Right common carotid artery plus branches (tissue), 1 donor: Measurements from ENCODE around the genes CENPK and ERBIN.

GRCh38 chr5:61620722-61621652 lies 288.9 kb downstream of the ZSWIM6 start:
- PRO-cap, result bidirectional peak, plus-strand start at chr5:61621426, minus-strand start at chr5:61621316

- PRO-cap, result no peak
Measured at GRCh38 chr5:61667513-61668055, 335.5 kb downstream of the ZSWIM6 start.

DNA sequence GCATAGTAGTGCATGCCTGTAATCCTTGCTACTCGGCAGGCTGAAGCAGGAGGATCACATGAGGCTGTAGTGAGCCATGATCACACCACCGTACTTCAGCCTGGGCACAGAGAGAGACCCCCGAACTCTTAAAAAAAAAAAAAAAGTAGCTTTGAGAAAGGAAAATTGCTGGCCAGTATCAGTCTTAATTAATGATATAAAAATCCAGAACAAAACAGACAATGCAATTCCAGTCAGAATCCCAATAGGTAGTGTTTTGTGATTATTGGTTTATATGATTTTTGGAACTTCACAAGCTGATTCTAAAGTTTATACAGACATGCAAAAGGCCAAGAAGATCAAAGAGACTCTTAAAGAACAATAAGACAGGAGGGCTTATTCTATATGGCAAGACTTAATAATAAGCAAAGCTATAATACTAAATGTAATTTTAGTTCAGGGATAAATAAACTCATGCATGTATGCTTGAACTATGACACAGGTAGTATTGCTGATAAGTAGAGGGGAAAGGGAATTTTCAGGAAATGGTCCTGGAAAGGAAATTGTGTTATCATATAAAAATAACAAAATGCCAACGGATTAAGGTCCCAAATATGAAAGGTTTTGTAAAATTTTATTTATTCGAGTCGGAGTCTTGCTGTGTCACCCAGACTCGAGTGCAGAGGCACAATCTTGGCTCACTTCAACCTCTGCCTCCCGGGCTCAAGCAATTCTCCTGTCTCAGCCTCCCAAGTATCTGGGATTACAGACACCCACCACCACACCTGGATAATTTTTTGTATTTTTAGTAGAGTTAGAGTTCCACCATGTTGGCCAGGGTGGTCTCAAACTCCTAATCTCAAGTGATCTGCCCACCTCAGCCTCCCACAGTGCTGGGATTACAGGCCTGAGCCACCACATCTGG lies 31.9 kb downstream of the KIF2A start:
- PRO-cap, result no peak

DNA sequence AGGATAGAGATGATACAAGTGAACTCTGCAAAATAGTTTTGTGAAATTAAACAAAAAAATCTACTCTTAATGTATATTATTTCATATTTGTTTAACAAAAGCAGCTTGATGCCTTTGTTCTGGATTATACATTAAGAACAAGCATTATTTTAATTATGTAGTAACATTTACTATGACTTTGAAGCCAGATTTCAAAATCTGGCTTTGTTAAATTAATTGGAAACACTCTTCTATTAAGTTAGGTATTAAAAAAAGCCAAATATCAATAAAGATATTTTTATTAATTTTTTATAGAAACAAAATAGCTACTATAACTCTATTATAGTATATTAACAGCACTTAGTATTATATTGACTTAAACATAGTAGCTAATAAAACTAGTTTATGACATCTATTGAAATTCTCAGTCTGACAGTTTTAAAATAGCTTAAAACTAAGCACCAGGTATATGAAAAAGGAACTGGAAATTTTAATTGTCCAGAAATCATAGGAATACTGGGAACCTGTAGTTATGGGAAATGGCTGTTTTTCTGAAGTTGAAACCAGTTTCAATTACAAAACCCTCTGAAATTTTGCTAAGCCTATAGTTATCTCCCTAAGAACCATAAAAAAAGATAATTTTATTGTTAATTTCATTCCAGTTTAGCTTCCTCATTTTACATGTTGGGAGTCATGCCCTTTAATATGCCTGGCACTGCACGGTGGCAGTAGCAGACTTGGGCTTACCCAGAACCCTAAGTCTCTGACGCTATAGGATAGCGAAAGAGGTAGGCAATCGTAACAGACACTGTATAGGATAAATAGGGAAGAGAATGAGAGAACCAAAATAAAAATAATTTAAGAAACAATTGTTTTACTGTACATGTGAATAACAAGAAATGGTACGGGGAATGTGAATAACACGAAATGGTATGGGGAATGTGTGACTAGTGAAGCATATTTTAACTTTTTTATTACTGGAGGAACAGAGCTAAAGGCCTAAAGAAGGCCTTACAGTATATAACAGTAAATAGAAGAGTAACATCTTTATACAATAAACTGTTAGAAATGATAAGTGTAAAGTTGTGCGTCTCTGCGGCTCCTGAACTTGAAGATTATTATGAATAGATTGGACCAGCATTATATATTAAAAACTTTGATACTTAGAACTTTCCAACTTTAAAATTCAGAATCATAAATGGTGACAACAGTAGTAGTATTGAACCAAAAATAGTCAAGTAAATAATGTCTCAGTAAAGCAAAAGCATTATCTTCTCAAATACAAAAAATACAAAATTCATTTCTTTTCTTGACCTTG lies 15.6 kb downstream of the DIMT1 start:
- PRO-cap, result no peak

- PRO-cap, result no peak
Measured at GRCh38 chr5:62626462-62626849, 47.8 kb downstream of the LRRC70 start.

GRCh38 chr5:62937601-62938194 lies 359.1 kb downstream of the LRRC70 start:
- PRO-cap, result no peak

DNA sequence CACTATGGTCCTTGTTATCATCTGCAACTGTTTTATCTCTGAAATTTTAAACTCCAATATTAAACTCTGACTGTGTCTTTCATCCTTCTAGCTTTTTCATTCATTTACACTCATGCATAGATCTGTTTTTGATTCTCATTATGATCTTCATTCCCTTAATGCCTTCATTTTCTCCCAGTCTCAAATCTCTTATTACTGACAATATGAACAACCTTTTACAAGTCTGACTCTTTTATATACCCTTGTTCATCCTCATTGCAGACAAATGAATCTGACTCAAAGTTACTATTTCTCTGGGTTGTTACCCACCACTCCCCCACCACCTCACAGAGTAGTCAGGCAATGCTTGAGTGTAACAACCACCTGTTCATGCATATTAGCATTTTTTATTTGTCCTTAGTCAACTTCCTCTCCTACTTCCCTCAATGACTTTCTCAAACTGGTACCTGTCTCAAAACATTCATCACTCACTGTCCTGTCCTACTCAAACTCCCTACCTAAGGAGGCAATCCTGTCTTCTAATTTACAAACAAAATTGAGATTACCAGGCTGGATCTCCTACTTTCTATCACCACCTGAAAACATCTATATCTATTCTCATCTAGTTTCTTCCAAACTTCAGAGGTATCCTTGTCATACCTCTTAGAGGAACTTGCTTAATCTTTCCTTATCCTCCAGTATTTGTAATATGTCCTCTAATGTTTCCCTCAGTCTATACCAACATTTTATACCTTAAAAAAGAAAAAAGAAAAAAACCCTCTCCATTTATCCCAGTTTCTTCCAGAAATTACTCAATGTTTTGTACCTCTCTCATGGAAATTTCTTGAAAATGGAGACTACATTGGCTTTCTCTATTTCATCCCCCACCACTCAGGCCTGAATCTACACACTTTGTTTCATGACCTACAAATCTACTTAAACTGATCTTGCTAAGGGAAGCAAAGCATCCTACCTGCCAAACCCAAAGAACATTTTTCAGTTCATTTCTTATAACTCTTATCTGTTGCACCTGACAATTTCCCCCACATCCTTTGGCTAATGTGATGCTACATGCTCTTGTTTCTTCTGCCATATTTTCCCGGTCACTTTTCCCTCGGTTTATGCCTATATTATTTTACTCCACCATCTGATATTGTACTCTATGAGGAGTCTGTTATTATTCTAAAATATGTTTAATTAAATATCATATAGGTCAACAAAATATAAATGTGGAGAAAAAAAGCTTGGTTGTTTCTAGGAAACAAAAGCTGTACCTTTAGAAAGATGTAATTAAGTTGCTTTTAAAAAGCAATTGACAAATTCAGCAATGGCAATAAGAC lies 17.9 kb downstream of the SREK1IP1 start:
- PRO-cap, result no peak

- PRO-cap, result no peak
Measured at GRCh38 chr5:64786337-64786724, 17.6 kb downstream of the CWC27 start.

GRCh38 chr5:64804202-64804401 lies 35.4 kb downstream of the CWC27 start:
- PRO-cap, result no peak

DNA sequence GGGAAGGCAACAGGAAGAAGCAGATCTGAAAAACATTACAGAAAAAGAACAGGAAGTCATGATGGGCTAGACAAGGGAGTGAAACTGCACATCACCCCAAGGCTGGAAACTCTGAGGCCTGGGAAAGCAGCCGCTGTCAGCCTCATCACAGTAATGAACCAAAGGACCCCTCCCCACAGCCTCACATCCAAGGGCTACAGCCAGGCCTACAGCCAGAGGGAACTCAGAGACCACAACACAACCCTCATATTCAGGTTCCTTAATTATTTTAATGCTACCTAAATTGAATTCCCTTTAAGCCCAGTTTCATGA lies 258.5 kb downstream of the CWC27 start:
- PRO-cap, result no peak

DNA sequence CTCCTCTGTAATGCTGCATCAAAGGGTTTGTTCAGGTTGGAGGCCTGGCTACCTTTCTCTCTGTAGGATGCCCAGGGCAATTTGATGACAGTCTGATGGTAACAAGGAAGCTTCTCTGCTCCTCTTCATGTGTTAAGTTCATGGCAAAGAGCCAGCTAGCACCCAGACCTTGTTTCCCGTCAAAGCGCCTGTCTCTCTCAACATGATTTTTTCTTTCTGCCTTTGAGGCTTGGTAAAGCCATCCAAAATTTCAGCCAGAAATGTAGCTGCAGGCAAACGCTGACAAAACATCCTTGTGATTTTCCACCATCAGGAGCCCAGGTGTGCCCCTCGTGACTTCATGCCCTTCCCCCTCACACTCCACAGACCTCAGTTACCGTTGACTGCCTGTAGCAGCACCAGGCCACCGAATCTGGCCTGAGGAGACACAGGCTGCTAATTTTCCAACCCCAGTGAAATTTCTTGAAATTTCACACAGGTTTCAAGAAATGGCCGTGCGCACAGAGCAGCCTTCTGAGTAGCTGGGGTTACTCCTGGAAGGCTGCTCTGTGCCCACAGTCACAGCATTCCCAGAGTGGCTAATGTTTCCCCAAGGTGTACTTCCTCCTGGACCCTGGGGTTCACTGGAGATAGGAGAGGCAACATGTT lies 292.7 kb downstream of the CWC27 start:
- PRO-cap, result no peak

- PRO-cap, result no peak
Measured at GRCh38 chr5:65402084-65402878, 79.4 kb downstream of the ADAMTS6 start.

DNA sequence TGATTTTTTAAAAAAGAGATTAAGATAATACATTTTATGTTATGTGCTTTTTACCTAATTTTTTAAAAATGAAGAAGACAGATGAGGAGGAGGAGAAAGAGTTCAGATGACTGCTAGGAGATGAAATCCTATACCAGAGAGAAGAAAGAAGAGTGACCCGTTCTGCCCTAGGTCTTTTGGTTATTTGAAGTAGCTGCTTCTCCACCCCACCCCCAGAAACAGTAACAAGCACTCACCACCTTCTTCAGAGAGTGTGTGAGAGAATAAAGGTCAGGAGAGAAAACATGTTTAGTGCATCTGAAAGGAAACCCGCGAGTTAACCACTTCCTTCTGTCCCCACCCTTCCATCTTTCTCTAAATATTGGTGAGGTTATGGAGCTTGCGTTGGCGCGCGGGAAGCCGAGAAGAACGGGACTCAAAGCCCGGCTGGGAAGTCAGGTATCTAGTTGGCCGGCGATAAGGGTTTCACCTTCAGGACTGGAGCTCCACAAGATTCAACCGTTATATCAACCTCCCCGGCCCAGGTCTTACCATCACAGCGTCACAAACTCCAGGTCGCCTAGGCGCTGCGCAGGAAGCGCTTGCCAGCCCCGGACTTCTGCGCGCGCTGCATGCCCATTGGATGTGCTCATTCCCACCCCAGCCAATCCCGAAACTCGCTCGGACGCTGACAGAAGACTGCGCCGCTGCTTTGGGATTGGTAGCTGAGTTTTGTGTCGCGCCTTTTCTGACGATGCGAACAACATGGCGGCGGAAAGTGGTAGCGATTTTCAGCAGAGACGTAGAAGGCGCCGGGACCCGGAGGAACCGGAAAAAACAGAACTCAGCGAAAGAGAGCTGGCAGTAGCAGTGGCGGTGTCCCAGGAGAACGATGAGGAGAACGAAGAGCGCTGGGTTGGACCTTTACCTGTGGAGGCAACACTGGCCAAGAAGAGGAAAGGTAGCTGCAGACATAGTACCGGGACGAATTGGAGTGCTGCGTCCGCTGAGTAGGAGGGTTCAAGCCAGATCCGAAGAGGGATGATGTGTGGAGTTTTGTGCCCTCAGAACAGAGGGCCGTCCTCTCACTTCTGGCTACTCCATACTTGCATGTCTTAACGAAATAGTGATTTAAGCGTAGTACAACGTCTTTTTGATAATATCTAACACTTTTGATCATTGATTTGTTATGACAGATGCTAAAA lies at the start of gene CENPK:
Gene CENPK (minus strand): TSS at position 602 of the 1,184 bp plus-strand sequence.
- PRO-cap, result bidirectional peak, plus-strand start at position 730 of the sequence, minus-strand start at position 602 of the sequence

DNA sequence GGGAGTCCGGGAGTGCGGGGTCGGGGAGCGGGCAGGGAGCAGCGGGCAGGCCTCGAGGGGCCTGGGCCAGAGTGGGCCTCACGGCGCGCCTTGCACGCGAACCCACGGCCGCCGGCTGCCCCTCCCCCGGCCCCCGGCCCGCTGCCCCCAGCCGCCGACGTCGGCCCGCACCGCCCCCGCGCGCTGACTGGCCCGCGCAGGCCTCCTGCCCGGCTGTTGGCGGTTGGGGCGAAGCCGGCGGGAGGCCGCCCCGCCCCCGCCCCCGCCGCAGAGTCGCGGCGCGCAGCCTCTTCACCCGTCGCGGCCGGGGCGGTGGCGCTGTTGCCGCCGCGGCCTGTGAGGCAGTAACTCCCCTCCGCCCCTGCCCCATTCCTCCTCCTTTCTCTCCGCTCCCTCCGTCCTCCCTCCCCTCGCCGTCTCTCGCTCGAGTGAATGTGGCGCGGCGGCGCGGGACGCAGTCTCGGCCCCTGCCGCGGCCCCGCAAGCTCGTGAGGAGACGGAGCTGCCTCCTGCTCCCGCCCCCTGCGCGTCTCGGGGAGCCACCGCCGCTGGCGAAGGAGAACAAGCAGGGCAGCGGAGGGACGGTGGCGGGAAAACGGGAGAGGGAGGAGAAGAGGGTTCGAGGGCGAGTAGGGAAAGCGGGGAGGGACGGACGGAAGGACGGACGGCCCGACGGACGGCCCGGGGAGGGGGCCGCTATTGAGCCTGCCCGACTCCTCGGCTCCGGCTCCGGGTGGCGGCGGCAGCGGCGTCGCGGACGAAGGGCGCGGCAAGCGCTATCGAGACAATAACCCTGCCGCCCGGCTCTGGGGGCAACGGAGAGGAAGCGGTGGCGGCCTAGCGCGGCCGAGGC lies 686 bp upstream of the ERBIN start:
- PRO-cap, result bidirectional peak, plus-strand start at position 298 of the sequence, minus-strand start at position 117 of the sequence

DNA sequence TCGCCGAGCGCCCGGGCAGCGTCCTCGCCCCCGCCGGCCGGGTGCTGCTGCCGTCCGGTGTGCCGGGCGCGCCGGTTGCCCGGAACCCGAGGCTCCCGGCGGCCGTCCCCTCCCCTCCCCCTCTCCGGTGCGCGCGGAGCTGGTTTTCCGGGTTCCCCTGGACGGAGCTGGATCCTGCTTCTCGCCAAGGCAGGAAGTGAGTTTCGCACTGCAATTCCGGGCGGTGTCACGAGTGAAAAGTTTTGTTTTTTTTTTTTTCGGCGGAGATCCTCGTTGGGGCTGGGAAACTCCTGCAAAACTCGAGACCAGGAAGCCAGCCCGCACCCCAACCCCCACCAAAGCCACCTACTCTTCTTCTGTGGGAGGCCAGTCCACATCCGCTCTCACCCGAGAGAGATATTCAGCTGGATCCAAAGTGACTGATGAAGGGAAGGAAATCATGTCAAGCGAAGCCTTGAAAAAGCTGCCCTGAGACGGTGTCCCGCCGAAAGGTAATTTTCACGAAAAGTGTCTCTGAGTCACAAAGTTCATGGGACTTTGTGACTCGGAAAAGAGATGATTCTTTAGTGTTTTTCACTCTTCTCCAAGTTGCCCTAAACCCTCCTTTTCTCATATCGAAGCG lies at the start of gene ERBIN:
Gene ERBIN (plus strand): TSS at position 260 of the 622 bp plus-strand sequence.
- PRO-cap, result bidirectional peak, plus-strand start at position 295 of the sequence, minus-strand start at position 183 of the sequence

- PRO-cap, result no peak
Measured at GRCh38 chr5:66078205-66078988, 65.7 kb upstream of the SREK1 start.

DNA sequence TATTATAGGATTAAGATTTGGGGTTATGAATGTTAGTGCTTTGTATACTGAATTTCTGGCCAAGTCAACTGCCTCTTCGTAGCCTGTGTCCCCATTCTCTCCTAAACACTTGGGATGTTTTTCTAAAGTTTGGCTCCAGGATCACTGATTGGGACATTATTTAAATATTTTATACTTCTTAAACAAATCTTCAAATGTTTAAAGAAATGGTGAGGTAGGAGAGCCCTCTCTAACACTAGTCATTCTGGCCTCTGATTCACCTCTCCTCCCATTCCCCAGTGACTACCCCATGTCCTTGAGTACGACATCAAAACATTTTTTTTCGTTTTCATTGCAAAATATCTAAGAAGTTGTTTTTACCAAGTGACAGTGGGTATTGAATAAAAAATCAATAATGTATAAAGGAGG lies 50.9 kb downstream of the MAST4 start:
- PRO-cap, result no peak

DNA sequence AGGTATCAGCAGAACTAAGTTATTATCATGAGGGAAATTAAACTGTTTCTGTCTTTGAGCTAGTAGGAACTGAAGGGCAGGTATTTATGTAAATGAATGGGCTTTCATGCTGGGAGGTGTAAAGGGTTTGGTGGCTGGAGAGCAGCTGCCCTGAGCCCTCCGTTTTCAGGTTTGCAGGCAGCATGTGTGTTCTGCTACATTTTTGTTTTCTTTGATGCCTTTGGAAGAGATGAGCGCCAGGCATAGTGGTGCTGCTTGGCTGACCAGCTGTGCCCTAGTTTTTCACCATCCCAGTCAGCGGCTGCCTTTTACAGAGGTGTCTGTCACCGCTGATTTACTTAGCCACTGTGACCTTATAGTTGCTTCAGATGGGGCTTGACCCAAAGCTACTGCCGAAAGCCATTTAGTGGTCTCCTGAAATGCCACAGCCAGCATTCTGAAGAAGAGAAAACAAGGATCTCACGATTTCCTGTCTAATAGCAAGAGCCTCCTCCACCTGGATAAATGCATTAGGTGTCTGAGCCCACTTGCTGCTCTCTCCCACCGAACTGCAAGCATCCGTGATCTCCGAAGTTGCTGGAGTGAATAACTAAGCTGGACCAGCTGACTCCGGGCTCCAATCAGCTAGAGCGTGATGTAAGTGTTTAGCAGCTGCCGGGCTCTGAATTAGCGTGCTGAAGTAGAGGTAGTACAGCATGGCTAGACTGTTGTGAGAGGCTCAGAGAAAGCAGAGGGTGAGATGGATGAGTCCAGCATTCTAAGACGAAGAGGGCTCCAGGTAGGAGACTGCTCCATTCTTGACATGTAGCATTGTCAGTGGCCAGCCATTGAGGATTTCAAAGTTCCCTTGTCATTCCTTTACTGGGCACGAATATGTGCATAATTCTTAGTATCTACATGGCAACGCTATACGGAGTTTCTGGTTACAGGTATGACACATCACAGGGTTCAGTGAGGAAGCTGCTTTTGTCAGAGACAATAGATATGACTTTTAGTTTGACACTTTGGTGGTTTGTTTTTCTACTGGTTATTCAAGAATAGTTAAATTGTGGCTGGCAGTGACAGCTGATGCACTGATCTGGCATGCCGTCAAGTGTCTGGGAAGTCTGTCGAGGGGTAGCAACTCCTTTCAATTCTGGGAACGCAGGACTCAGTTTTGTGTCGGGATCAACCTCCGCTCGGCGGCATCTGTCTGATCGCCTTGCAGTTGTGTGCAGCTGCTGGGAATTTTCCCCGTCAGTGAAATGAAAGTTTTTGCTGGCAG lies 232.3 kb downstream of the MAST4 start:
- PRO-cap, result bidirectional peak, plus-strand start at position 672 of the sequence, minus-strand start at position 552 of the sequence

DNA sequence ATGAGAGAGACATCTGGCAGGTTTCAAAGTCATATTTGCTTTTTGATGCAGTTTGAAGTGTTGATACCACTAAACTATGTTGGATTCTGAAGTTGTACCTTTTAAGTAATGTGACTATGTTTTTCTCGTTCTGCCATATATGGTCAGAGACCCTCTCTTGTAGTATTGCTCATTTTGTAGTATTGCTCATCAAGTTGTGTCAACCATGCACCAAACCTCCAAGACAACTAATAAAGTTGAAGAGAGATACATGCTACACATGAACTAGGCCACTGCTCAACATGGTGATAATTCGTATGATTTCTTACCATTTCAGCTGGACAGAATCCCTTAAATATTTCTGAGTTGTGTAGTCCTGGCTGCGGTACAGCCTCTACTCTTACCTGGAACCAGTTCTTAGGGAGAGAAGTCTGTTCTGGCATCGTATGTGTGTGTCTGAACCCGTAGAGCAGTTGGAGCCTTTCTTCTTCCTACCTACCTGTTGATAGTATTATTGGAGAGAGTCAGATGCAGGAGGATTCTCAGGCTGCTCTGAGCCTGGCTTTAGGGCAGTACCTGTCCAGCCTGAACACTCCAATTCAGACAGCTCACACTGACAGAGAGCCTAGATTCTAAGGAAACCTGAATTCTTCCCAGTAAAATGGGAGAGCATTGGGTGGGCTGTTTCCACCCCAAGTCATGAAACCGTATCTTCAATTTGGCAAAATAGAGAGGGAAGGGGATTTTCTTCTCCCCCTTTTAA lies 190.2 kb downstream of the CD180 start:
- PRO-cap, result no peak

DNA sequence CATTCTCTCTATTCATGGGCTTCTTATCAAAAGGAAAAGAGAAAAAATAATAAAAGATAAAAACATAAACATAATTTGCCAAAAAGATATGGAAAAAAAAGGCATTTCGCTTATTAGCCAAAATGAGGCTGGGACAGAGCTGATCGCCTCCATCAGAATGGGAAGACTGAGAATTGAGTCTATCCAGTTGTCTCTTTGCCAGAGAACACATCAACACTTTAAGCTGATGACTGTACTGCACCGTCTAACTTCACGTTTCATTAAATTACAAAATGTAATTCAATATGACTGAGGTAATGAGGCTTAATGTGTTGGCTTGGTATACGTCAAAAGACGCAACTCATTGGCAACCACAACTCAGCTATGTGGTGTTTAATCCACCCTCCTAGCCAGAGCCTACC lies 462.6 kb upstream of the CD180 start:
- PRO-cap, result no peak